ENCODE data around the genes B4GALT1 and NFX1.

DNA sequence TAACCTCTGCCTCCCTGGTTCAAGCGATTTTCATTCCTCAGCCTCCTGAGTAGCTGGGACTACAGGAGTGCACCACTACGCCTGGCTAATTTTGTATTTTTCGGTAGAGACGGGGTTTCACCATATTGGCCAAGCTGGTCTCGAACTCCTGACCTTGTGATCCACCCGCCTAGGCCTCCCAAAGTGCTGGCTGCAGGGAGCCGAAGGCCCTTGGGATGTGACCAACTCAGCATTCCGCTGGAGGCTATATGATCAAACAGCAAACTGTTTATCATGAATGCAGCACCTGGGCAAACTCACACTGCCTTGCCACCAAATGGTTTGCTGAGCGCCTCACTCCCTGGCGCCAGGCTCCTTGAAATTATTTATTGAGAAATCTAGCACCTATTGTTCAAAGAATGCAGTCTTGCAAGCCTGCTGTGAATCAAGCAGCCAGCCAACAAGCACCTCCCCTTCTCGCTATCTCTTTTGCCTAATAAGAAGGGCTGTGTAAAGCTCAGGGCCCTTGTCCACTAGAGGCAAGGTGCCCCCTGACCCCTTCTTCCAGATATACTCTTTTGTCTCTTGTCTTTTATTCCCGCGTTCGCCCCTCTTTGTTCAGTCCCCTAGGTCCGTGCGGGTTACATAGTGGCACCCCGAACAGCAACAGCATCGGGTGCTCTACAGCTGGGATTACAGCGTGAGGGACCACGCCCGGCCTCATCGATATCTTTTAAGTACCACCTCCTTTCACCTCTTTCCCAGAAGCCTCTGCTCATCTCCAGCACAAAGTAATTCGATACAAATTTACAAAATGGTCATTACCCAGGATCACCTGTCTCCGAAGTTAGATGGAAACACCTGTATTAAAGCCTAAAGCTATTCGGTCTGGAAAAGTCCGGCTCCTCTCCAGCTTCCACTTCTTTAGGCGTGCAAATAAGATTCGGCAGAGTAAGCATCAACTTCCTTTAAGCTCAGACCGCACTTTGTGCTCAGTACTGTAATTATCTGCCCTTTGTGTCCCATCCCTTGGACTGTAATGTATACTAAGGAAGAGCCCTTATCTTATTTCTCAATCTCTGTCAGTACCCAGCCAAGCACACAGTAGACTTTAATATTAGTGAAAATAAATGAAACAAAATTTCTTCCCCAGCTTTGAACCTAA, 943 bp downstream of the RIGI start:
- RRBS = no CpG with 5 or more reads among the region's 29 CpGs

DNA sequence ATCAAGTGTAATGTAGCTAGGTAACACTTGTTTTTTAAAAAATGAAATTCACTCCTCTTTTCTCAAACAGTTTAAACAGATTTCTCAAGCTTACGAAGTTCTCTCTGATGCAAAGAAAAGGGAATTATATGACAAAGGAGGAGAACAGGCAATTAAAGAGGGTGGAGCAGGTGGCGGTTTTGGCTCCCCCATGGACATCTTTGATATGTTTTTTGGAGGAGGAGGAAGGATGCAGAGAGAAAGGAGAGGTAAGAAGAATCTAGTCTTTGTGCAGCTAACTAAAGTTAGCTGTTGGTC, 1.6 kb downstream of the DNAJA1 start:
- RRBS = no CpG with 5 or more reads among the region's 2 CpGs

- RRBS = no CpG with 5 or more reads among the region's 6 CpGs
These were observed 9.9 kb downstream of the DNAJA1 start for GRCh38 chr9:33034819-33035507.

GRCh38 chr9:33116345-33116985, 40.0 kb upstream of the SMU1 start:
- RRBS = no CpG with 5 or more reads among the region's 12 CpGs

DNA sequence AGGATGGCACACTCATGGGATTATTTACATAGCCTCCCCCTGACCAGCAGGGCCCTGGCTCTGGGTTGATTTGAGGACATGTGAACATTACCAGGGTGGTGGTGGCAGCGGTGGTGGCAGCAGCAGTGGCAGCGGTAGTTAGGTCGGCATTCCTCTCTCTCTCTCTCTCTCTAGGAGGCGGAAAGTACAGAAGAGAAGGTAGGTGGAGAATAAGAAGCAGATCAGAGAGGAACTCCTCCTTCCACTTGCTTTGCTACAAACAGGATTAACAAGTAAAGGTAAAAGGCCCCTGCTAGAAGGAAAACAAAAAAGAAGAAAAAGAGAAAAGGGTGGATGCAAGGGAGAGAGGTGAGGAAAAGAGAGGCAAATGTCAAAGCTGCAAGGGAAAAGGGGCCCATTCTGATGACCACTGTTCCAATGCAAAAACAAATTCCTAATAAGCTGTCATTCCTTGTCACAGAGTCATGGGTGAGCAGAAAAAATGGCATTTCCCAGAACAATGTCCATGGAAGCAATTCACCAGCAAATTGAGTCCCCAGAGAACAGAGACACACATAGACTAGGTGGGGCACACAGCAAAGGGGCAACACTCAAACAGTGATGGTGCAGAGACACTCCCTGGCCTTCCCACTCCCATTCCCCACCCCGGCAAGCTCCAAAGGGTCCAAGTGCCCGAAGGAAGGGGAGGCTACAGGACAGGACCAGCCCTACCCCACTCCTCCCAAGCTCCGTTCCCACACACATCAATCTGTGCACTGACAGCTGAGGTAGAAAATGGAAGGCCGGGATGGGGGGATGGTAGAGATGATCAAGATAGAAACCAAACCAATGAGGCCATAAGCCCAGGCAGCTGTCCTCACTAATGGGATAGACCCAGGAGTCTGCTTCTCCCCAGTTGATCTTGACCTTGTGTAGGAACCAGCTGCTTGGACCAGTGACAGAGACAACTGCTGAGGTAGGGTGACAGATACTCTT, 38.9 kb downstream of the B4GALT1 start:
- RRBS = no CpG with 5 or more reads among the region's 8 CpGs

DNA sequence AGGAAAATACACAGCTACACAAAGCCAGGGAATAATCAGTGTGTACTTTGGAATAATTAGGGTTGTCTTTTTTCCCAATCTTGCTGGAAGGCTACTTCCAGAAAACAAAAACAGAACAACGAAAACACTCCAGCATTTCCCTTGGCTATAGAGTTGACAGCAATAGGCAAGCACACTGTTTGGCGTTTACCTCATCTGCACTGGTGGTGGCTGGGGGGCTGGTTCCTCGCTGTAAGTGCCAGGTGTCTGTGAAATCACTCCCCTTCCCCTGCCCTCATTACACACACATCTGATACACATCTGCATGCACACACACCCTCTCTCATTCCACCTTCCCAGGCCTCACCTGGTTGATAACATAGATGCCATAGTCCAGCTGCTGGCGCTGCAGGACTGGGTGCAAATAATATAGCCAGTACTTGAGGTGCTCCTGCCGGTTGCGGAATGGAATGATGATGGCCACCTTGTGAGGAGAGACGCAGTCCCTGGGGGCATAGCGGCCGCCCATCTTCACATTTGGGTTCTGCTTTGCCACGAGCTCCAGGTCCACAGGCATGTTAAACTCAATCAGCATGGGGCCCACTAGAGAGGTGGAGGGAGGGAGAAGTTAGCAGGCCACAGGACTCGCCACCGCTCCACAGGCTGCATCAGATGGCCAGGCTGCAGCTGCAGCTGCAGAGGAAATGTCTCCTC, 32.1 kb downstream of the B4GALT1 start:
- RRBS = no CpG with 5 or more reads among the region's 12 CpGs

GRCh38 chr9:33154858-33155888, 12.0 kb downstream of the B4GALT1 start:
- RRBS = no CpG with 5 or more reads among the region's 11 CpGs

DNA sequence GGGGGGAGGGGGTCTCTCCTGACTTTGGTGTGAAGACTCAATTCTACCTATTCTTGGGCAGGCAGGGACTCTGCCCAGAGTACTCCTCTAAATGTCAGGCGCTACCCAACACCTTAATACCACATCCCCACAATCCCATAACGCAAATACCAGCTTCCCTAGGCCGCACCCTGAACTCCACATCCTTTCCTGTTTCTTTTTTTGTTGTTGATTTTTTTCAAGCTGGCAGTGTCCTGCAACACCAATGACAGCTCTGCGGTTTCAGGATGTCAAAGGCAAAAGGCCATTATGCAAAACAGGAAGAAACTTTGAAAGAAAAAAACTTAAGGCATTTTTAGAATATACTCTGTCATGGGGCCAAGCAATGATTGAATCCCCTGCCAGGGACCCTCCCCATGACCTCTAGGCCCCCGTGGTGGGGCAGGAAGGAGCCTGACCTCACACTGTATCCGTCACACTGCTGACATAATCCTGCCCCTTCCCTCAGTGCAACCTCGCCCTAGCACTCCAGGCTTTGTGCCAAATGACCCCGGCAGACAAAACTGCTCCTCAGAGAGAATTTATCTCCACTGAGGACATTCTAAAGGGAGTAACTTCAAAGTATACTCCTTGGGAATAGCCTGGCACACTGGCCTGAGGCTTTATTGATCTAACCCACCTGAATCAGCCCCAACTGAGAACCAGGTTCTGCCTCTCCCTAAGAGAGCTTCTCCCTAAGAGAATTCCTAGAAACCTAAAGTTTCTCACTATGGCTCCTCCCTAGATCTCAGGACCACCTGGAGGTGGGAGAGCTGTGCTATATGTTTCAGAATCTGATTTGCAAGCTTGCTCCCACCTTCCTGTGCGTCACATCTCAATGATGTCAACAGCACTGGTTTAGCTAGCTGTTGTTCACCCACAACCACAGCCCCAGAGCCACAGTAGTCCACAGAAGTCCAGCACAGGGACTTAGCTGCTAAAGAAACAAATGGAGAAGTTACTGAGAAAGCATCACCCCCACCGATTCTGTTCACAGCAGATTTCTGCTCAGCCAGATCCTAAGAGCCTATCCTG, 7.9 kb downstream of the B4GALT1 start:
- RRBS = no CpG with 5 or more reads among the region's 10 CpGs

GRCh38 chr9:33166194-33166713, 882 bp downstream of the B4GALT1 start:
- RRBS = no CpG with 5 or more reads among the region's 15 CpGs

DNA sequence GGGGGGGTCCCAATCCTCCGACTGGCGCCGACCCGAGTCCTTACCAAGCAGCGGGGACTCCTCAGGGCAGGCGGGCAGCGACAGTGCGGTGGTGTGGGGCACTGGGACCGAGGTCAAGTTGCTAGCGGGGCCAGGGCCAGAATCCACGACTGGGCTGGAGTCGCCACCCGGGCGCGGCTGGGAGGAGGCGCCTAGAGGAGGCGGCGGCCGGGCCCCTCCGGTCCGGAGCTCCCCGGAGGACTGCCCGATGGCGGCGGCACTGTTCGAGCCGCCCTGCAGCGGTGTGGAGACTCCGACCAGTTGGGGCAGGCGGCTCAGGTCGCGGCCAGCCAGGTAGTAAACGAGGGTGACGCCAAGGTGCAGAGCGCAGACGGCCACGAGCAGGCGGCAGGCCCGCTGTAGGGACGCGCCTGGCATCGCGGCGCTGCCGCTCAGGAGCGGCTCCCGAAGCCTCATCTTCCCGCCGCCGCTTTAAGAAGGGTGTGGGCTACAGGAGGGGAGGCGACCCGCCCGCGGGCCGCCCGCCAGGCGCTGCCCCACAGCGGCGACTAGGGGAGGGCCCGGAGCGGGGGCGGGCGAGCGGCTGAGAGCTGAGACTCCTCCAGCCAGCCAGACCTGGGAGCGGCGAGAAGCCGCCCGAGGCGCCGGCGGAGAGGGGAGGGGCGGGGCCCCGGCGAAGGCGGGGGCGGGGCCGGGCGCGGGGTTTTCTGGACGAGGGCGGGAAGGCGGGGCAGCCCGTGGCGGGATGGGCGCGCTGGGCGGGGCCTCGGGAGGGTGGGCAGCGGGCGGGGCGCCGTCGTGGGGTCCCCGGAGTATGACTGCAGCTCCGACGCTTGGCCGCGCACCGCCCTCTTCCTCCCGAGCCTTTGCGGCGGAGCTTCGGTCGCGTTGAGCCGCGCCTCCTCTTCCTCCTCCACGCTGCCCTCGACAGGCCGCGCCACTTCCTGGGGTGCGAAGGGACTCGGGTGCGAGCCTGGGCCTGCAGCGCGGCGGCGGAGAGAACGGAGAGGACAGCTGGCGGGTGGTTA, at the start of gene B4GALT1:
TSS of gene B4GALT1 (minus strand) at position 623 of the 1,028 bp plus-strand sequence.
- RRBS = 2% methylated on average over 24 of the region's 120 CpGs

- RRBS = 1% methylated on average over 5 of the region's 55 CpGs
These were observed at the start of gene NFX1 for GRCh38 chr9:33289972-33290772. NFX1 (plus strand) TSS chr9:33290516.

- RRBS = no CpG with 5 or more reads among the region's 27 CpGs
These were observed 585 bp downstream of the NFX1 start for GRCh38 chr9:33290773-33291428.

DNA sequence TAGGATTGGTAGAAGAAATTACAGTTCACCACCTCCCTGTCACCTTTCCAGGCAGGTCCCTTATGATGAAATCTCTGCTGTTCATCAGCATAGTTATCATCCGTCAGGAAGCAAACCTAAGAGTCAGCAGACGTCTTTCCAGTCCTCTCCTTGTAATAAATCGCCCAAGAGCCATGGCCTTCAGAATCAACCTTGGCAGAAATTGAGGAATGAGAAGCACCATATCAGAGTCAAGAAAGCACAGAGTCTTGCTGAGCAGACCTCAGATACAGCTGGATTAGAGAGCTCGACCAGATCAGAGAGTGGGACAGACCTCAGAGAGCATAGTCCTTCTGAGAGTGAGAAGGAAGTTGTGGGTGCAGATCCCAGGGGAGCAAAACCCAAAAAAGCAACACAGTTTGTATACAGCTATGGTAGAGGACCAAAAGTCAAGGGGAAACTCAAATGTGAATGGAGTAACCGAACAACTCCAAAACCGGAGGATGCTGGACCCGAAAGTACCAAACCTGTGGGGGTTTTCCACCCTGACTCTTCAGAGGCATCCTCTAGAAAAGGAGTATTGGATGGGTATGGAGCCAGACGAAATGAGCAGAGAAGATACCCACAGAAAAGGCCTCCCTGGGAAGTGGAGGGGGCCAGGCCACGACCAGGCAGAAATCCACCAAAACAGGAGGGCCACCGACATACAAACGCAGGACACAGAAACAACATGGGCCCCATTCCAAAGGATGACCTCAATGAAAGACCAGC, 4.4 kb downstream of the NFX1 start:
- RRBS = no CpG with 5 or more reads among the region's 11 CpGs

GRCh38 chr9:33393567-33394548, 8.5 kb downstream of the AQP7 start:
- RRBS = no CpG with 5 or more reads among the region's 16 CpGs

GRCh38 chr9:33523367-33523883, 626 bp upstream of the ANKRD18B start:
- RRBS = no CpG with 5 or more reads among the region's 26 CpGs

- RRBS = no CpG with 5 or more reads among the region's 26 CpGs
These were observed 100.3 kb downstream of the ANKRD18B start for GRCh38 chr9:33624041-33625015.

DNA sequence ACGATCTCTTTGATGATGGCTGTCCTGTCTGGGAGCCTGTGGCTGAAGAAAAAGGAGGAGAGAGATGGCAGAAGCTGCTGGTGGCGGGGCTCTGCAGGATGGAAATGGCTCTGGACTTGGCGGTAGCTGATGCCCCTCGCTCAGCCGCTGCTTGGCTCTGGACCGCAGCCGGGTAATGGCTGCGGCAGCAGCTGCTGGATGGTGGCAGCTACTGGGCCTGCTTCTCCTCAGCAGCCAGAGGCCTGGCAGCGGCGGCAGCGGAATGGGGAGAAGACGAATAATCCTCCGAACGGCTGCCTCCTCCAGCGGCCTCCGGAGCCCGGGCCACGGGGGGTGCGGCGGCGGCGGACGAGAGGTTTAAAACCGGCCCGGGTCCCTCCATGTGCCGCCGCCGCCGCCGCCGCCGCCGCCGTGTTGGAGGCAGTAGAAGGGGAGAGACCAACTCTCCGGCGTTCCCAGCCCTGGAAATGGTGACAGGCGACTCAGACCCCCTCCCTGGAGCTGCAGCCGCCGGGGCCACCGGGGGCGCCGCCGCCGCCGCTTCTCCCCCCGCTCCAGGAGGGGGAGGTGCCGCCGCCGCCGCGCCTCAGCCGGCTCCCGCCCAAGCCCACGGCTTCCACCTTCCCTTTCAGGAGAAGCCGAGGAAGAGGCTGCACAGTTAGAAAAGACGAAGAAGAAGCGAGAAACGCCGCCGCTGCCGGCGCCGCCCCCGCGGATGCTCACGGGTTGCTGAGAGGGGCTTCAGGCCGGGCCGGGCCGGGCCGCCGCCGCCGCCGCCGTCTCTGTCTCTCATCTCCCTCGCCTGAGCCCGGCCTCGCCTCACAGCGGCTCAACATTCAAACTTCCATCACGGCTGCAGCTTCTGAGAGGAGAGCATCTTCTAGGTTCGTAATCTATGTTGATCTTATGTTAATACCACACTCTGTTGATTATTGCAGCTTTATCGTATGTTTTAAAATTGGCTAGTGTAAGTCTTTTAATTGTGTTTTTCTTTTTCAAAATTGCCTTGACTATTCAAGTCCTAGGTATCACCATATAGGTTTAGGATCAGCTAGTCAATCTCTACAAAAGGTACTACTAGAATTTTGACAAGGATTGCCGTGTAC, 118.4 kb upstream of the PRSS3 start:
- RRBS = 2% methylated on average over 31 of the region's 83 CpGs

DNA sequence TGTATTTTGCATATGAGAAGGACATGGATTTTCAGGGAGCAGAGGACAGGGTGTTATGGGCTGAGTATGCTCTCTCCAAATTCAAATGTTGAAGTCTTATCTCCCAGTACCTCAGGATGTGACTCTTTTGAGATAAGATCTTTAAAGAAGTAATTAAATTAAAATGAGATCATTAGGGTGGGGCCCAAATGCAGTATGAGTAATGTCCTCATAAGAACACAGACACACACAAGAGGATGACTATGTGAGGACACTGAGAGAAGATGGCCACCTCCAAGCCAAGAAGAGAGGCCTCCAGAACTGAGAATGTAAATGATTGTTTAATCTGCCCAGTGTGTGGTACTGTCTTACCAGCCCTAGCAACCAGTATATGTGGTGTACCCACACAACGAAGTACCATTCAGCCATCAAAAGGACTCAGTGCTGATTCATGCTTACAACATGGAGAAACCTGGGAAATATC, 24.9 kb upstream of the PRSS3 start:
- RRBS = no CpG with 5 or more reads among the region's 1 CpG

DNA sequence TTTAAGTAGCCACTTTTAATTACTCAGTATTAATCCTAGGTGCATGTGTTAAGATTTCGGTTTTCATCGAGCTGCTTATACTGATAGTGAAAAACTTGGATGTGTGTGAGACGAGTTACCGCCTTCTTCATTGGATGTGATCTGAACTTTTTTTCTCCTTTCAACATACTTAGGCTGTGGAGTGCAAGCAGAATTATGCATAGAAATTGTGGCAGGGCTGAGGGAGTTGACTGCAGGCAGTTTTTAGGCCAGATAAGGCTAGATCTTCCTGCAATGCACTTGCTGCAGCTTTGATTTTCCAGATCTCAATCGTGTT, 101.2 kb downstream of the UBE2R2 start:
- RRBS = no CpG with 5 or more reads among the region's 5 CpGs

- RRBS = no CpG with 5 or more reads among the region's 5 CpGs
These were observed 105.1 kb downstream of the UBE2R2 start for GRCh38 chr9:33922075-33922462.

Data from HTR-8/SVneo (cell line).